Placental pericyte (primary cell): ENCODE measurements around the gene C1orf127.

DNA sequence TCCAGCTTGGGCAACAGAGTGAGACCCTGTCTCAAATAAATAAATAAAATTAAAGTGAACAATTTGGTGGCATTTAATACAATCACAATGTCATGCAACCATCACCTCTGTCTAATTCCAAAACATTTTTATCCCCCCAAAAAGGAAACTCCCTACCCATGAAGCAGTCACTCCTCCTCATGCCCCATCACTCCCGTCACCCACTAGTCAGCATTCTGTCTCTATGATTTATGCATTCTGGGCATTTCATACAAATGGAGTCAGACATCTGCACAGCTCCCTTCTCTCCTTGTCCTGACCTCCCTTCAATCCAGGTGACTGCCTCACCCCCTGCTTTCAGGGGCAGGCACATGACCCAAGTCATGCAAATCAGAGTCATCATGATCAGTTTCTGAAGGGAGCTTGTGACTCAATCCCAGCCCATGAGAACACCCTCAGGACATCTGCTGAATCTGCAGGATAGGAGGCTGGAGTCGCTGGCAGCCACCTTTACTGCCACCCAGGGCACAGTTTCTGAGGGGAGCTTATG is 62.6 kb upstream of the SLC25A33 start:
- CAGE, long polyA plus RNA, result no peak

- CAGE, long polyA plus RNA, result no peak
Measured at GRCh38 chr1:9501016-9501616, 38.1 kb upstream of the SLC25A33 start.

DNA sequence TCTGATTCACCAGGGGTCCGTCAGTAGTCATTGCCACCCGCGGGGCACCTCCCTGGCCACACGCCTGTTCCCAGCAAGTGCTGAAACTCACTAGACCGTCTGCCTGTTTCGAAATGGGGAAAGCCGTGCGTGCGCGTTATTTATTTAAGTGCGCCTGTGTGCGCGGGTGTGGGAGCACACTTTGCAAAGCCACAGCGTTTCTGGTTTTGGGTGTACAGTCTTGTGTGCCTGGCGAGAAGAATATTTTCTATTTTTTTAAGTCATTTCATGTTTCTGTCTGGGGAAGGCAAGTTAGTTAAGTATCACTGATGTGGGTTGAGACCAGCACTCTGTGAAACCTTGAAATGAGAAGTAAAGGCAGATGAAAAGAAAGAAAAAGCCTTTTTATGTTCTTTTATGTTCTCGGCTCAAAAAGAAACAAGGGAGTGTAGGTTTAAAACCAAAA is 77.0 kb downstream of the PIK3CD start:
- CAGE, long polyA plus RNA, result no peak

DNA sequence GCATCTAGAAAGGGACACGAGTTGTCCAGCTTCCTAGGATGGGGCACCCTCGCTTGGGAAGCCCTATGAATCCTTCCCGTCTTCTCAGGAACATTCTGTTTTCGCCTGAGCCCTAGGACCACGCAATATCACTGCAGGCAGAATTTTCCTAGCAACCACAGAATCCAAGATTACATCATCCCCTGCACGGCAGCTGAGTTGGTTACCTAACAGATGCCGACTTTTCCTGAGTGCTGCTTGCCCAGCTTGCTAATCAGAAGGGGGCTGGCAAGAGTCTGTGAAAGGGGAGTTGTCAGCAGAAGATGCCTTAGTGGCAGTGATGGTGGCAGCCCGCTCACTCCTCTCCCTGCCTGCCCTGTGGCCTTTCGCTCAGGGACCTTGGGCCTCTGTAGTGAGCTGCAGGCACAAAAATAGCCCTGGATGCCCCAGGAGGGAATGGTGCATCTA is 28.7 kb upstream of the CLSTN1 start:
- CAGE, long polyA plus RNA, result no peak

DNA sequence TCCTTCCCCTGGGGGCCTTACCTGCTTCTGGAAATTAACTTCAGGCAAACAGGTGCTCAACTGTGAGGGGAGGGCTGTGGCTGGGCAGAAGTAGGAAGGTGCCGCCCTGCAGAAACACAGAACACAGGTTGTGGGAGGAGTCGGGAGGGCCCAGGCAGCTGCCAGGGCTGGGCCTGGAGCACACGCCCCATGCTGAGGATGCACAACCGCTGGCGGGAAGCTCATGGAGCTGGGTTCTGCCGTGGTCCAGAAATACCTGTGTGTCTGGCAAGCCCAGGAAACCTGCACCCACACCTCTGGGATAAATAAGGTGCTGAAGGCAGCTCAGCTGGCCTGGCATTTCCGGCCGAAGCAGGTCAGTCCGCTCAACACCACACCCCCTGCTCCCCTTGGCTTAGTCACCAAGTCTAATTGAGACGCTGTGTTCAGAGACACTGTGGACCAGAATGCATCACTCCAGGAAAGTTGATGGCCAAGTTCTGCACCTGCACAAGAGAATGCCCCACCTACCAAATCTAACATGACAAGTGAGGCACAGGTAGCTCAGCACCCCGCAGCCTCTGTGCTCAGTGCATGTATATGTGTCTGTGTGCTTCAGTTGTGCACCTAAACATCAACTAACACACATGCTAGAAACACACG is 32.1 kb downstream of the CTNNBIP1 start:
- CAGE, long polyA plus RNA, result no peak

GRCh38 chr1:9929185-9929963 is 13.8 kb downstream of the LZIC start:
- CAGE, long polyA plus RNA, result no peak

DNA sequence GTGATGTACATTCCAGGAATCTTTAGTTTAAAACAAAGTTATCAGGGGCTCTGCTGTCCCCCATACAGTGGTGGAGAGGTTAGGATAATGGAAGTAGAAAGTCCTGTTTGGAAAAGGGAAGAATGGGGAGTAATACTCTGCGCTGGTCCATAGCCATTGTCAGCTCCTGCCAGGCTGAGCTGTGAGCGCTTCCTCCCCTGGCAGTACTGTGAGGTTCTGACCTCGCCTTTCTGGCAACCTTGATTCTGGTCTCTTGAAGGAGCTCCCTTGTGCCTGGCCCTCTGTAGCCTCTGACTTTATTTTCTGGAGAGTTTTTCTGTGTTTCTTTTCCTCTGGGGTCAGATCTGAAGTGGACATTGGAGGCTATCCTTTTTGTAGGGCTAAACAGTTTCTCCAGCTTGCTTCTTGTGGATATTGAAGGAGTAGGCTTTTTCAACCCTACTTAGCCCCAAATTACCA is 13.6 kb downstream of the UBE4B start:
- CAGE, long polyA plus RNA, result no peak

DNA sequence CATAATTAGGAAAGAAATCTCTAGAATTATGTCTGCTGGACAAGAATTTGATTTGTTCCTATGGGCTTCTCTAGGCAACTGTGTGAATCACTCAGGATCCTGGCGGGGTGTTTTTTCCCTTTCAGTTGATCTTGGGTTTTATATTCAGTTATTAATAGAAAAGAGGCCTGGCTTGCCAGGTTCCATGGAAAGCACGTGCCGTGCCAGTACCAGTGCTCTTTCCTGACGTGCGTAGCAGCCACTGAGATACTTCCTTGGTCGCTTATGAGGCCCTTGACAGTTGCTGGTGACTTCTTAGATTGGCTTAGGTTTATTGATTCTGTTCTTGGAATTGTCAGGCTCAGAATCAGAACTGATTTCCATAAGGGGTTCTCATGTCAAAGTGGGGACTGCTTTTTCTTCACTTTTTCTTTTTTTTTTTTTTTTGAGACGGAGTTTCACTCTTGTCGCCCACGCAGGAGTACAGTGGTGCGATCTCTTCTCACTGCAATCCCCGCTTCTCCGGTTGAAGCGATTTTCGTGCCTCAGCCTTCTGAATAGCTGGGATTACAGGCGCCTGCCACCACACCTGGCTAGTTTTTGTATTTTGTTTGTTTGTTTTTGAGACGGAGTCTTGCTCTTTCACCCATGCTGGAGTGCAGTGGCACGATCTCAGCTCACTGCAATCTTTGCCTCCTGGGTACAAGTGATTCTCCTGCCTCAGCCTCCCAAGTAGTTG is 48.6 kb upstream of the KIF1B start:
- CAGE, long polyA plus RNA, result no peak

- CAGE, long polyA plus RNA, result no peak
Measured at GRCh38 chr1:10179246-10180102, 30.9 kb upstream of the KIF1B start.

DNA sequence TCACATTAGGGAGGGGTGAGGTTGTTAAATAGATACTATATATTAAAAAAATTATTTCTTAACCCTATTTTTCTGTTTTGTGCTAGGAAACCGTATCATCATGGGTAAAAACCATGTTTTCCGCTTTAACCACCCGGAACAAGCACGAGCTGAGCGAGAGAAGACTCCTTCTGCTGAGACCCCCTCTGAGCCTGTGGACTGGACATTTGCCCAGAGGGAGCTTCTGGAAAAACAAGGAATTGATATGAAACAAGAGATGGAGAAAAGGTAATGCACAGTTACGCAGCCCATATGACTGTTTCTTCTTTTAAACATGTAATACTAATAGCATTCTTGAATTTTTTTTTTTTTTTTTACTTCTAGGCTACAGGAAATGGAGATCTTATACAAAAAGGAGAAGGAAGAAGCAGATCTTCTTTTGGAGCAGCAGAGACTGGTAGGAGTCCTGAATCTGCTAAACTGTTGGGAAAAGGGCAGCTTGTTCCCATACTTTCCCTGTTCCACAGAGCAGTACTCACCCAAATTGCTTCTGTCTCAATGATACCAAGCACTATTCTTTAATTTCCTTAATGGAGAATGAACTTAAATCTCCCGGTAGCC is 86.5 kb downstream of the KIF1B start:
- CAGE, long polyA plus RNA, result no peak

GRCh38 chr1:10324462-10325118 is 74.3 kb upstream of the PGD start:
- CAGE, long polyA plus RNA, result no peak

DNA sequence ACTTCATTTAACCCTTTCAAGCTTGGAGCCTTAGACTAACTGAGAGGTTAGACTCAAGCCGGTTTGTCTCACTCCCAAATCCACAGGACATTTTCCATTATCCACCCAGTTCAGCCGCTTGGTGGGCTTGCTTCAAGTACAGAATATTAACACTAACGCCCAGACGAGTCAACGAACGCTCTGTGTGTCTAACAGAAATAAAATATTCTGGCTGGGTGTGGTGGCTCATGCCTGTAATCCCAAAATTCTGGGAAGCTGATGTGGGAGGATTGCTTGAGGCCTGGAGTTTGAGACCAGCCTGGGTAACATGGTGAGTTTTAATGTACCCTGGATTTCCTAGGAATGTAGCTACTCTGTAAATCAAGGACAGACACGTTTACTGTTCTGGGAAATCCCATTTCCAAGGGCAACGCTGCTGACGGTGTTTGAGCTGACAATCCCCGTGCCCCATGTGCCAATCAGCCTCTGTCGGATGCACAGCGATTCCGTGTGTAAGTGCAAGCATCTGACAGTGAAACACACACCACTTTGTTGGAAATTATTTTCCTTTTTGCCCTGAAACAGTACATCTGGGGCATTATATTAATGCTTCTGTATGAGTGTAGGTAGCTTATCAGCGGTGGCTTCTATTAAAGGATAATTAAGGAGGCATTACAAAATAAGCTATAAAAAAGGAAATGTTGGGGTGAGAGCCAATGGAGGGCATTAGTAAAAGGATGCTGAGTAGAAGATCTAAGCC is 8.0 kb downstream of the CORT start:
- CAGE, long polyA plus RNA, result no peak

DNA sequence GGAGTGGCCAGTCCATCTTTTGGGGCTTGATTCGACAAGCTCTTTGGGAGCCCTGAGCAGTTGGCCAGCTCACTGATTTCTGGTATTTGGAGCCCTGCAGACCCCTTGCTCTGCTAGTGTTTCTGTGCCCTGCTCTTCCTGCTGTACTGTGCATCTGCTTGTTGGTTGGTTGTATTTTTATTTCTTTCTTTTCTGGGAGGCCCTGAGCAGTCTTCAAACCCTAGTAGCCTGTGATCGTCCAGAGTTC is 21.8 kb downstream of the PEX14 start:
- CAGE, long polyA plus RNA, result no peak

DNA sequence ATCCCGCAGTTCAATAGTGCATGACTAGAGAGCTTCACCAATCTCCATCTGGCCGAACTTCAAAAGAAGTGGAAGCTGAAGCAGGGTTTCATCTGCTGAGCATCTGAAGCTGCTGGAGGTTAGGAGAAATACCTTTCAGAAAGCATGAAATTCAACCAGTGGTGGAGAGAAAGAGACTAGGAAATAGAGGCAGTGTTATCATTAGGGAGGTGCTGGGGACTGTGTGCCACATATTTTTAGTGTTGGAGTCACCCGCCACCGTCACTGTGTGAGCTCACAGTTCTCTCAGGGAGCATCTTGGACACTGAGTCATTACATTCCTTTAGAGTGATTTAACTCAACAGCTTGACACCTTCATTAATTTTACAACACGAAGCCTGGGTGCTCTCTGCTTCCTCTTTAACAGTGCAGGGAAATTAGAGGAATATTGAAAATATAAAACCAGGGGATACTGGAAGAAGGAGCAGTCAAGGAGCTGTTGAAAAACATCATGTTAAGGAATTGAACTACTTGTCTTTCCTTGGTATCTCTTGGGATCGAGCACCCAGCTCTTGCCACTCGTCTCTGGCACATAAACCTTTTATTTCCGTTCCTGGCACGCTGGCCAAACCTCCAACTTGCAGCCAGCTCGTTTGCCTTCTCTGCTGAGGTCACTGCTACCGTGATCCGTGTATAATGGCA is 53.6 kb downstream of the PEX14 start:
- CAGE, long polyA plus RNA, result no peak

GRCh38 chr1:10557345-10557691 is 82.6 kb downstream of the PEX14 start:
- CAGE, long polyA plus RNA, result no peak

- CAGE, long polyA plus RNA, result no peak
Measured at GRCh38 chr1:10675027-10675684, 121.3 kb downstream of the CASZ1 start.

DNA sequence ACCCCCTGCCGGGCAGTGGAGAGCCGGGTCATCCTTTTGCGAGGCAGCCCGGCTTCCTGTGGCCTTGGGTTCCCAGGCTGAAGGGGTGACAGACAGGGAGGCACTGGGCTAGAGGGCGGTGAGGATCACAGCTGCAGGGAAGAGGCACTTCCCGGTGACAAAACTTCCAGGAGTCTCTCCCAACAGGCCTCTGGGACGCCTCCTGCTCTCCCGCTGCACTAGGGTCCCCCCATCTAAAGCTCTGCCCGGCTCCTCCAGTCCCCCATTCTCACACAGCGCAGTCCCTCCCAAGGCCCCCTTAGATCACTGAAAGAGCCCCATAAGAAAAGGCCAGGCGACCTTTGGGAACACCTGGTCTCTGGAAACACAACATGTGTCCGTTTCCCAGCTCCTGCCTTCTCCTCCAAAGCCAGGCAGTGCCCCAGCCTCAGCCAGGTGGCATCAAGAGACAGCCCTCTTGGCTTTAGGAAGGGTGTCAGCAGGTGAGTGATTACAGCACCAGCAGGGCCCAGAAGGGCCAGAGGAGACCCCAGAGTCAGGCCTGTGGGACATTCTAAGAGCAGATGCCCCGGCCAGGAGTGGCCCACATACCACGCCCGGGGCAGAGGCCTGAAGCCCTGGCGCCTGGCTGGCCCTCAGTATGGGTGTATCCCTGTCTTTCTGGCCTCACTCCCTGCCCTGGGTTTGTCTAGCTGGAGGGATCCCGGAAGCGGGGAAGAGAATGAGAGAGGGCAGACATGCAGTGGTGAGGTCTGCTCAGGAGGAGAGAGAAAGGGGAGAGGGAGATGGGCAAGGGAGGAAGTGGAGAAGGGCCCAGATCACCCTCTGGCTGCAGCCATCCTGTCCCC is 109.3 kb downstream of the CASZ1 start:
- CAGE, long polyA plus RNA, result no peak

DNA sequence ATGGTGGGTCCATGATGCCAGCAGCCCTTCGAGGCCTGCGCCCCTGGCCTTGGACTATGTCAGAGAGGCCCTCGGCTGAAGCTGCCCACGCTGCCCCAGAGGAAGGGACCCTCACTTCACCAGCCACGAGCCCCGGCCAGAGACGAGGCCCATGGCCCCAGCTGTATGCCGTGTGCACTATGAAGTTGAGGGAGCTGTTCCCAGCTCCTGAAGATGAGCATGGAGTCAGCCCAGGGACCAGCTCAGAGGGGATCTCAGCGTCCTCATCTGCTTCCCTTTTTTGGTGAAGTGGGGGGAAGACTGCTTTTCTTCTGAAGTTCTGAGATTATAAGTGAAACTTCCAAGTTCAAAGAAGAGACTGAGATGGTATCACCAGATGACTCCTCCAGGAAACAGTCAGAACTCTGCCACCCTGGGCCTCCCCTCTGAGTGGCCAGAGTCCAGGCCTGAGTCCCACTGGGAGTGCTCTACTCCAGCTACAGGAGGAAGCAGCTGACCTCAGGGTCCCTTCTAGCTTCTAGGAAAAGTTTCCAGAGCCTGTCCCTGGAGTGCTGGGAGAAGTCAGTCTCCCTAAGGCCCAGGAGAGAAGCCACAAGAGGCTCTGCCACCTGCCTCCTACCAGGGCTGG is 104.8 kb downstream of the CASZ1 start:
- CAGE, long polyA plus RNA, result no peak

- CAGE, long polyA plus RNA, result no peak
Measured at GRCh38 chr1:10903765-10904056, 78.2 kb downstream of the C1orf127 start.

DNA sequence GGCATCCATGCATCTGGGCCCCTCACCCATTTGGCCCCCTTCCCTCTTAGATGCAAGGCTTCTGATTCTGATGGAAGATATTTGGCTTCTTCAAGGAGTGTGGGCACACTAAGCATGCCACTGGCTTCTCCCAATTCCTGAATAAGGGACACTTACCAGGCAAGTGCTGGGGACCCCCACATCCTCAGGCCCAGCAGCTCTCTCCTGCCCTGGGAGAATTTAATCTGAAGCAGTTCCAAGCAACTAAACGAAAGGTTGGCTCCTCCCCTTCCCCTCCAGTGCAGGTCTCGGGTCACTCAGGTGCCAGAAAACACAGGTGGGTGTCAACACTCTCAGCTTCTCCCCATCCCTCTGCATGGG is at the start of gene C1orf127:
TSS of gene C1orf127 (minus strand) at position 221 of the 360 bp plus-strand sequence.
- CAGE, long polyA plus RNA, result no peak